ENCODE measurements around a stretch of chr2.

GRCh38 chr2:11482513-11483584 is 16.9 kb upstream of the E2F6 start:
- RRBS = 3% methylated on average over 44 of the region's 116 CpGs

DNA sequence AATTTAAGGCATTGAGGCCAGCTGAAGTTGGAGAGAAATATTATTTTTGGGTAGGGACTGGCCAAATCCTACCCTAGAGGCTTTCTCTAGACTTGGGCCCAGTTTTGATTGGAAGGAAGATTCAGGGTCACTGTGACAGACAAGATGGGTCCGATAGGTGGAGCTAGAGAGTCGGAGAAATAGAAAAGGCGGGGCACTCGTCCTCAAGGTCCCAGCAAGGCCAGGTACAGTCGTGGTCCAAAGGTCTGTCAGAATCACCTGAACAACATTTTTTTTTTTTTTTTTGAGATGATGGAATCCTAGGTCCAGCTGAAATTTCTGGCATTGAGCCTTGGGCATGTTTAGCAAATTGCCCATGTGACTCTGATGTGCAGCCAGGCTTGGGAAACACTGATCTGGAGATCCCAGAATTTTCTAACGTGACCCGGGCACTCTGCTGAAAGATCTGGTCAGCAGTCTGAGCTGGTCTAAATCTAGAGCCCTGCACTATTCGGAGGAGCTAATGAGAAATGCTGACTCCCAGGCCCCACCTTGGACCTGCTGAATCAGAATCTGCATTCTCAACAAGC is 23.0 kb upstream of the NTSR2 start:
- RRBS = no CpG with 5 or more reads among the region's 8 CpGs

DNA sequence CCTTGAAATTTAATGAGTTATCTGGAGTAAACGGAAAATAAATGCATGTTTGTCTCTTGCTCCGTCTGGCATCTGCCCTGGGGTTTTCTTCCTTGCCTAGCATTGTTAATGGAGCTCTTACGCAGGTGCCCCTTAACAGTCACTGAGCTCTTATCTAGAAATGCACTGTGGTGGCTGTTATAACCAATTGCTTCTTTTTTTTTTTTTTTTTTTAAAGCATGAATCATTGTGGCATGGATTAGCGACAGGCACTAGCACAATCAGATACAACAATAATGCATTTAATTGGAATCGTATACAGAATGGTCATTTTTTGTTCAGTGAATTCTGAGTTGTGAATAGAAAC is 26.9 kb upstream of the LPIN1 start:
- RRBS = no CpG with 5 or more reads among the region's 5 CpGs

DNA sequence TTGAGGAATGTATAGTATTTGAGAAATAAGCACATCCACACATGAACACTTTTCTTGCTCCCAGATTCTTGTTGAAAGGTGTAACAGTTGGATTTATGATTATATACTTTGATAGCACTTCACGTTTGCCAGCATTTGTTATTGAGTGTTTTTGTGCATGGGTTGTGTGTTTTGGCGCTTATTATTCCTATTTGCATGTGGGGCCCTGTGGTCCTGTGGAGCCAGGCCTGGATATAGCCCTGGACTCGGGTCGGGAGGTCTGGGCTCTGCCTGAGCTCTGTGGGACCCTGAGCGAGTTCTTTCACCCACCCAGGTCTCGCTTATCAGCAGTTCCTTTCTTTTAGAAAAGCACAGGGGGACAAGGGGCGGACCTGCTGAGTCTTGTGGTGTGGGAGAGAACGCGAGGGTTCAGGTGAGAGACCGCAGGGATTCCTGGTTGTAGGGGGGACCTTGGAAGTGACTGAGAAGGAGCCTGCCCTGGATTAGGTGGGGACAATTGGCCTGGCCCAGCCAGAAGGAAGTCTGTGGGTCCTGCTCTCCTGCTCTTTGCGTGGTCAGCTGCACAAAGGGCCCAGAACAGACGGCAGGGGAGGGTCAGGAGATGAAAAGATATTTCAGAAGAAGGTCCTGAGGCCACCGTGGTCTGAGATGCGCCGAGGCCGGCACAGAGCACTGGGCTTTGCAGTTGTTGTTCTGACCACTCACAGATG is 1.4 kb downstream of the LPIN1 start:
- RRBS = no CpG with 5 or more reads among the region's 16 CpGs

GRCh38 chr2:11753417-11754122 is 7.1 kb downstream of the LPIN1 start:
- RRBS = no CpG with 5 or more reads among the region's 12 CpGs

DNA sequence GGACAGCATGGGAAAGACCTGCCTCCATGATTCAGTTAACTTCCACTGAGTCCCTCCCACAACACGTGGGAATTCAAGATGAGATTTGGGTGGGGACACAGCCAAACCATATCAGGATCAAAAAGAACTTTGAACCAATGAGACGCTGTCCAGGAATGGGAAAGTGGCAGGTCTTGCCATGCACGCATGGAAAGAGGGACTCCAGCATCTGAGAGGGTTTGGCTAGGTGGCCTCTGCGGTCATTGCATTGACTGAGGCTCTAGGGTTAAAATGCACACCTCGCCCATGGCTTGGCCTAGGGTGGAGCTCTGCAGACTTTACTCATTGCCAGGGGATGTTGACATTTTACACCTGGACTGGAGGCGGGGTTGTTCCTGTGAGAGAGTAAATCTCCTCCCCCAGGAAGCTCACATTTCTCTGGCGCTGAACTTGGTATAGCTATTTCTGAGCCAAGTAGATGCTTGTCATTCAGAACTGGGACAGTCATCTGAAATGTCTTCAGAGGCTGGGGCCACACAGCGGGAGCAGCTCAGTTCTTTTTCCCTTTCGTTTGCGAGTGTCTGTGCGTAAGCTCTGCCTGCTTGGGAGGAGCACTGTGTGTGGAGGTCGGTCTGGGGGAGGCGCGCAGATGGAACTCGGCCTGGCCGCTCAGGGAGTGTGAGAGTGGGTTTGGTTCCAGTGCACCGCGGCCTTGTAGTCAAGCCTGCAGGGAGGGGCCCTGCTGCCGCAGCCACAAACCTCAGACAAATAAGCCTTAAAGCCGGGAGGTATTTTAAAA is 76.4 kb downstream of the LPIN1 start:
- RRBS = no CpG with 5 or more reads among the region's 20 CpGs

- RRBS = no CpG with 5 or more reads among the region's 8 CpGs
Observed at GRCh38 chr2:12044856-12045221, 298.4 kb downstream of the LPIN1 start.

DNA sequence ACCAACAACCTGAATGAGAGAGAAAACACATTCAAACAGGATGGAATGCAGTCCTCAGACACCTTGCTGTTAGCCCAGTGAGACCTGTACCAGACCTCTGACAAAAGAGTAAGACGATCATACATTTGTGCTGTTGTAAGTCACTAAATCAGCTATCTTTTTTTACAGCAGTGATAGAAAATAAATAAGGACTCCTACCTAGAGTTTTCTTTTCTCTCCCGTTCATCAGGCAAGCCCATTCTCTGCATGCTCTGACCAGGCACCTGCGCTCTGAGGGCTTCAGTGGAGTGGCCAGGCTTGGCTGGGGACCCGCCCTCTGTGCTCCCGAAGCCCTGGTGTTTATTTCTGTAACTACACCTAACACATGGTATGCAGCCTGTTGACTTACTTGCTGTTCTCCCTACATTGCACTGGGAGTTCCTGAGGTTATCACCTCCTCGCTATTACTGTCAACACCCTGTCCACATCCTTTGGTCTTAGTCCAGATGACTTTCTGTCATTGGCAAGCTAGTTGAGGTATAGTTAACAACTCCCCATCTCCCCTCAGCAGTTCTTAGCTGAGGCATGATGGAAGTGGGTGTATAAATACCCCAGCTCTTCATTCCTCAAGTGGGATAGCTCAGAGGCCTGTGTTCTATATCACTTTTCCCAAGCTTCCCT is 317.7 kb downstream of the LPIN1 start:
- RRBS = no CpG with 5 or more reads among the region's 6 CpGs

DNA sequence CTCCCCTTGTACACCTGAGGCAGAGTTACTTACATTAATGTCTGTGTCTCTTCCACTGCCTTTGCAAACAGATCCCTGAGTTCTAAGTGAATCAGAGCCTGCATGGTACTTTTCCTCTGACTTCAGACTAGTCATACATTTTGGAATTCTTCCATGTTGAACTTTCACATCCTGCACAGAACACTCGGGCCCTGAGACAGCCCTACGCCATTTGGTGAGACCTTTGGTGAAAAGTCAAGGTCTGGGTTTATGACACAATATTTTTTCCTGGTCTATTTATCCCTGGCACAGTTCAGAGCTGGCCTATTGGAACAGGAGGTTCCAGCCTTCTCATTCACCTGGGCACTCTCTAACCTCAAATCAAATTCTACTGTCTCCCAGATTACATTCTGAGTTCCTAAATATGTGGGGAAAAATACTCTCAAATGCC is 398.6 kb upstream of the TRIB2 start:
- RRBS = no CpG with 5 or more reads among the region's 2 CpGs

- RRBS = no CpG with 5 or more reads among the region's 3 CpGs
Observed at GRCh38 chr2:12685190-12685601, 31.5 kb upstream of the TRIB2 start.

DNA sequence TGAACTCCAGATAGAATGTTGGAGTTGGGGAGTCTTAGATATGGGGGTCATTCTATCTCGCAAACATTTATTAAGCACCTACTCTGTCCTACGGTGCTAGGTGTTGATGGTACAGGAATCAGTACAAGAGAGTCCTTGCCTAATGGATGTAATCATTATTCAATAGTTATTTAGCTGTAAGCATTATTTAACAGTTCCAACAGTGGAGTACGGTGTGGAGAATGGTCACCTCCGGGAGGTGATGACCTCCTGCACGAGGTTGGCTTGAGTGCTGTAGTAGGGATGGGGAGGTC is 14.2 kb downstream of the TRIB2 start:
- RRBS = no CpG with 5 or more reads among the region's 5 CpGs

DNA sequence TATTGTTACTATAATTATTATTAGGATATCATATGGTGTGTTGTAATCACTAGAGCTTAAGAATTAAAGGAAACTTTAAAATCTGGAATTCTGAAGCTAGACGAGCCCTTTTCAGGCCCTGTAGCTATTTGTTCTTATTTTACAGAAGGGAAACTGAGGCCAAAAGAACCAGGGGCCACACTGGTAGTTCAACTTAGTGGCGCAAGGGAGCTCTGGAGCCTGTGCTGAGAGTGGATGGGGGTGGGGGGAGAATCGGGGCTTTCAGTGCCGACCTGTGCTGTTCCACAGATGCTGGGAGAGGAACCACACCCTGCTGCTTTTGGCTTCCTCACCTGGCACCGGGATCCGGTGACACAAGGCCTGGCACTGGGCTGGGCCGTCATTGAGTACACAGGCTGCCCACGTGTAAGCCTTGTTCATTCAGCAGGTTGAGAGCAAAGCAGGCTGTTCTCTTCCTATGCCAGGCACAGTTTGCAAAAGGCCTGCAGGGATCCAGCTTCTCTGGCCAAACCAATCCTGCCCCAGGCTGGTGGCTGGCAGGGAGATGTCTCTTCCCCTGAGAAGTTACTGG is 17.0 kb downstream of the TRIB2 start:
- RRBS = no CpG with 5 or more reads among the region's 8 CpGs

GRCh38 chr2:12764039-12764800 is 47.5 kb downstream of the TRIB2 start:
- RRBS = no CpG with 5 or more reads among the region's 4 CpGs

GRCh38 chr2:12824227-12824823 is 107.6 kb downstream of the TRIB2 start:
- RRBS = no CpG with 5 or more reads among the region's 4 CpGs

GRCh38 chr2:12824994-12825619 is 108.4 kb downstream of the TRIB2 start:
- RRBS = no CpG with 5 or more reads among the region's 9 CpGs

DNA sequence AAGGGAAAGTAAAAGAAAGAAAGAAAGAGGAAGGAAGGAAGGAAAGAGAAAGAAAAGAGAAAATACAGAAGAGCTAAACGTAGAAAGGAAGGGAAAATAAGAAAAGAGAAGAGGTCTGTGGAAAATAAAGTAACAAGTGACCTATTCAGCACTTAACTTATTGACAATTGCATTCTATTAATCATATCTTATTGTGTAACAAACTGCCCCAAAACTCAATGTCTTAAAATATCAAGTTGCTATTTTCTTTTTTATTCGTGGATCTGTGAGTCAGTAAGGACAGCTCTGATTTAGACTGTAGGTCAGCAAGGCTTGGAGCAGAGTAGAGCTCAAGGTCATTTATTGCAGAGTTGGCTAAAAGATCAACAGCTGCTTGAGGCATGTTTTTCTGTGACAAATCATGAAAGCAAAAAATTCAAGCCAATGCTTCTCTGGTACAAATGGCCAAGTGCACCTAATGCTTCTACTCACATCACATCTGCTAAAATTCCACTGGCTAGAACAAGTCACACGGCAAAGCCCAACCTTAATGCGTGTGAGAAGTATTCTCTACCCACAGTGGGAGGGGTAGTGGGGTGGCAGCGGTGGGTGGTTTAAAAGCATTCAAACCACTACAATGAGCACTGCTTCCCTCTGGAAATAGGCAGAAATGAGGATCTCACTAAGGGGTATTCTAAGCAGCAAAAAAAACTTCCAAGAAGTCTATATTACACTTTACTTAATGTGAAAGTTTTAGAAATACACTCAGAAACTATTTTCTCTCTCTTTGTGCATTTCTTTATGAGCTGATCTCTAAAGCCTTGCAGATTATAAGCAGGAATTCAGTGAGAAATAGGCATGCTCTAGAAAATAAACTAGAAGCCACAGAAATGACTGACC is 497.7 kb upstream of the LRATD1 start:
- RRBS = no CpG with 5 or more reads among the region's 5 CpGs

DNA sequence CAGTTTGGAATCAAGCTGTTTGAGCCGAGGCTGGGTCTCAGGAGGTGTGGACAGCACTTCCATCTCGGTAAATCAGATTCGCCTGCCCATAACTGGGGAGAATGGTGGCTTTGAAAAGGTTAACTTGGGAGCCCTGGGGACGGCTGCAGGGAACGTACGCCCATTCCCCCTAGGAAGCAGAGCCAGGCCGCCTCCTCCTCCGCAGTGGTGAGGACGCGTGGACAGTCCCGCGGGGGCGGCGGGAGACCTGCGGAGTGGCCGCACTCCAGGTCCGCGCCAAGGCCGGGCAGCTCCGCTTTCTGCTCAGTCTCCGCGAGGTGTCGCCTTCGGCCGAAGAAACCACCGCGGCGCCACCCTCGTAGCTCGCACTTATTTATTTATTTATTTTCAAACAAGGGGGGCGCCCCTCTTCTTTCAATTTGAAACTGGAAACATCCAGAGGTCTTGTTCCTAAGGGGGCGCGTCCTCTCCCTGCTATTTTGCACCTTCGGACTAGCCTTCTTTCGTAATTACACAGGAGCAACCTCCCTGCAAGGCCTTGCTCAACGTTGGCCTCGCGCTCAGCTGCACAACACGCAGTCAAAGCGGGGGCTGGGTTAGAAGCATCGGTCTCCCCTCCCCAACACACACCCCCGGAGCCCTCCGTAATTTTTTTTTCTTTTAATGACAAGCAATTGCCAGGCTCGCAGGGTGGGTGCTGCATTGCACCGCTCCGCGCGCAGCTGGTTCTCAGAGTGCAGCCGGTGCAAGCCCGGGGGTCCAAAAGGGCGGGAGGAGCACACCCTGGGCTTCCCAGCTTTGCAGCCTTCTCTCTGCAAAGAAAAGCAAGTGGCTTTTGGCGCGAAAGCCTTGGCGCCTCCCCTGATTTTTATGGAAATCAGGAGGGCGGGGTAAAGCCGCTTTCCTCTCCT is 555 bp upstream of the MYCN start:
- RRBS = 2% methylated on average over 7 of the region's 56 CpGs

GRCh38 chr2:16055911-16056562 is 115.7 kb downstream of the MYCN start:
- RRBS = no CpG with 5 or more reads among the region's 6 CpGs

GRCh38 chr2:16069504-16070717 is 129.6 kb downstream of the MYCN start:
- RRBS = no CpG with 5 or more reads among the region's 30 CpGs

All from epidermal melanocyte (primary cell).